ENCODE measurements around the genes UBTD1 and ABCC2.

- RRBS = no CpG with 5 or more reads among the region's 6 CpGs
These were observed 10.7 kb downstream of the ZDHHC16 start for GRCh38 chr10:97456527-97457205.

GRCh38 chr10:97457971-97458907 is 12.3 kb downstream of the ZDHHC16 start:
- RRBS = no CpG with 5 or more reads among the region's 10 CpGs

DNA sequence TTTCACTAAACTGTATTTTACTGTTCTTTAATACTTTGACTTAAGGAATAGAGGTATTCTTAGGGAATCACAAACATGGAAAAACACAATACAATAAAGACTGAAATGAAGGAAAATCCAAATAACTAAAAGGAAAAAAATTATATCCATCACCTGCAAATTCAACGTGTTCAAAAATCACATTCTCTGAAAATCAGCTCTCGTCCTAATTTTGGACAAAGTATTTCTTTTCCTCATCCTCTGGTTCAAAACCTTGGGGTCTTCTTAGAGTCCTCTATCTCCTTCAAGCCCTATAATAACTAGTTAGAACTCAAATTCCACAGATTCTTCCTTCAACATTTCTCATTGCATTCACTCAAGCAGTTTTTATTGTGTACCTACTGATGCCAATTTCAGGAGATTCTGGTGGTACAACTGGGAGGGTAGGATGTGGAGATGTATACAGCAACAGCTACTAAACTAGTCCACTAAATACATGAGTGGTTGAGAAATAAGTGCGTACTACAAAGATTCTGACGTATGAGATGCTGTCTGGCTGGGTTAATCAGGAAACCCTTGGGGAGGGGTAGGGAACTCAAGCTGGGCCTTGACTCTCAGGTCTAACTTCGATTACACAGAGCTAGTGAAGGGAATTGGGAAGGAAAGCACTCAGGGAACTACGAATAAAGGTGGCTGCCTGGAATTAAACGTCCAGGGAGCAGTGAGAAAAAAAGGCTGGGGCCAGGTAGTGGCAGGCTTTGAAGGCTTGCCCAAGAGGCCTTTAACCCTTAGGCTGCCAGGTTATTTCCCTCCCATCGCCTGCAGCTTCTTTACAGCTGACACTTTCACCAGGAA is 3.5 kb downstream of the MMS19 start:
- RRBS = no CpG with 5 or more reads among the region's 8 CpGs

GRCh38 chr10:97497406-97498036 is 701 bp downstream of the MMS19 start:
- RRBS = no CpG with 5 or more reads among the region's 24 CpGs

DNA sequence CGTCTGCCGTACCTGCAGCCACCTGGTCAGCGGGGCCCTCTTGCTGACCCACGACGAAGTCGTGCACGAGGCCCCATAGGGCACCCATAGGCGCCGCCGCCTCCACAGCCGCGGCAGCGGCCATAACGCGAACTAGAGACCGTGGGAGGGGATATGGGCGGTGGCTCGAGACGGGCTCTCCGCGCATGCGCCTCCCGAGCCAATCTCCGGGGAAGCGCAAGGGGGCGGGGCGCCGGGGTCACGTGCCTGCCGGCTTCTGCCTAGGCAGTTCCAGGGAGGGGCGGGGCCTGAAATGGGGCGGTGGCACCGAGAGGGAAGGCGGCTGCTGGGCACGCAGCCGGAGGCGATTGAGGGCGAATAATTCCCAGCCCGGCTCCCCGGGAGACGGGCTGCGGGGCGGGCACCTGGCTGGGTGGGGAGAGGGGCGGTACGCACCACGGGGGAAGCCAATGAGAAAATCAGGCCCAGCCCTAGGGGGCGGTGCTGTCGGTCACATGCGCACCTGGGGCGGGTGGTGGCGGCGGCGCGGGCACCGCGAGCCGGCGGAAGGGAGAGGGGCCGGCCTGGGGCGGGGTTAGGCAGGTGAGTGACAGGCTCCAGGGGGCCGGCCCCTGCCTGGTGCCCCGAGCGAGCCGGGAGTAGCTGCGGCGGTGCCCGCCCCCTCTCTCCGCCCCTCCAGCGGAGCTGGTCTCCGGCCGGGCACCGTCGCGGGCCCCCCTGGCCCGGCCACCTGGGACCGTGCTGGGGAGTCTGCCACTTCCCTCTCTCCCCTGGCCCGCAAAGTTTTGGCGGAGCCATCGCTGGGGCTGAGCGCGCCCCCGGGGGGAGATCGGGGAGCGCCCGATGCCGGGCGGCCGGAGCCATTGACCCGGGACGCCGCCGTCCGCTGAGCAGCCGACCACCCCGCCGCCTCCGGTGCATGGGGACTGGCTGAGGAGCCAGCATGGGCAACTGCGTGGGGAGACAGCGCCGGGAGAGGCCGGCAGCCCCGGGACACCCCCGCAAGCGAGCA is at the start of gene UBTD1:
Gene UBTD1, plus strand, starts transcription at position 664 of the 1,012 bp plus-strand sequence.
- RRBS = 2% methylated on average over 35 of the region's 104 CpGs

DNA sequence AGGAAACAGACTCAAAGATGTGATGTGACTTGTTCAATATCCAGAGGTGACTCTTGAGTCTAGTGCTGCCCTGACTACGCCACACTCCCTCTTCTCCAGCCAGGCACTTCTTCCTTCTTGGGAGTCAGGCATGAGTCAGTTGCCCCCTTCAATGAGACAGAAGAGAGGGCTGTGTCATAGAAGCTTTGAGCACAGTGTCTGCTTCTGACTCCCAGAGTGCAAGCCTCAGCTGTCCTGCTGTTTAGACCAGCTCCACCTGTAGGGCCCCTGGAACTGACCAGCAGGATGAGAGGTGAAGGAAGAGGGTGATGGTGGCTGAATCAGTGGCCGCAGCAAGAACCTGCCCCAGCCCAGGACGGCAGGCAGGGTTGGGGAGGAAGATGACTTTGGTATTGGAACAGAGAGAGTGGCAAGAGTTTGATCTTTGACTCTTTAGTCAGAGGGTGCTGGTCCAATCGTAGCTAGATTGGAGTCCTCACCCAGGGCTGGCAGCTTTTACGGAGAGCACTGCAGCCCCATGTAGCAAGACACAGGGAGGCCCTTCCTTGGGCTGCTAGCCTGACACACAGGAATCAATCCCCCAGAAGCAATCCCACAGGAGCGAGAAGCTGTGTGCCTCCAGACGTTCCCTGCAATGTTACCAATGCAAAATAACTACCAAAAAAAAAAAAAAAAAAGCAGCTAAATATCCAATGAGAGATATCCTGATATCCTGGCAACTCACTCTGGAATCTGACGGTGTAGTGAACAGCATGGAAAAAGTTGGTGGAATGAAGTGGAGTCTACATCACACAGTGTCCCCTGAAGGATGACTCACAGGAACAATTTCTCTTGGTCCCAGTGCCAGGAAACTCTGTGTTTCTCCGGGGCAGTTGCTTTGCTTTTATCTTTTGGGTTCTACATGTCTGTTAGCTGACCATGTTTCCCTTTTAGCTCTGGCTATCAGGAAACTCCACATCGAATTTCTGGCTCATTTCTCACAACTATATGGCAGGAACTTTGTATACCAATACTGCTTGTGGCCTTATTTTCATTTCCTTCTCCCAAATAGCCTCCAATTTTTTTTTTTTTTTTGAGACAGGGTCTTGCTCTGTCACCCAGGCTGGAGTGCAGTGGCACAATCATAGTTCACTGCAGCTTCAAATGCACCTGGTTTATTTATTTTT is 6.9 kb downstream of the C10orf62 start:
- RRBS = no CpG with 5 or more reads among the region's 10 CpGs

- RRBS = no CpG with 5 or more reads among the region's 4 CpGs
These were observed 20.2 kb downstream of the AVPI1 start for GRCh38 chr10:97666862-97667262.

- RRBS = no CpG with 5 or more reads among the region's 5 CpGs
These were observed 777 bp downstream of the AVPI1 start for GRCh38 chr10:97686237-97686690.

GRCh38 chr10:97724211-97725054 is 10.9 kb downstream of the MARVELD1 start:
- RRBS = no CpG with 5 or more reads among the region's 7 CpGs

DNA sequence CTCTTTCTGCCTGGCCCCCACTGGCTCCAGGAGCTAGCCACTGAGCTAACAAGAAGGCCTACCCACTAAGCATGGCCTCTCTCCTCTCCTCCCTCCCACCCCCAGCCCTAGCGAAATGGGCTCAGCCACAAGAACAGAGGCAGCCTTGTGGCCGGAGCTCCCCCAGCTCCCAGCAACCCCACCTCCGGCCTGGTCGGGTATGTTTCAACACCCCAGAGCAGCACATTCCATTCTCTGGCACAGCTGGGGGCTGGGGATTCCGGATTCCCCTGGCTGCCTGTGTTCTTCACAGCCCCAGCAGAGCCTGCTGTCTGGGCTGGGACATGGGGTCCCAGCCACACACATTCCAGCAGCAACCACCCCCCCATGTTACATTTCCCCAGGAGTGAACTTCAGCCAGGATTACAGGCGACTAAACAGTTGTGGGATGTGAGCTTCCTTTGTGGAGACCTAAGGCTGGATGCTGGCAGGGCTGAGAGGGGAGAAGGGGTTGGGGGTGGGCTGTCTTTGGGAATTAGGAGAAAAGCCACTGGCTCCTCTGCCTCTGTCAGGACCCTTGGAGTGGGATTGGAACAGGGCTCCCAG is 8.9 kb downstream of the SFRP5 start:
- RRBS = 7% methylated on average over 3 of the region's 6 CpGs

GRCh38 chr10:97772384-97772822 is 604 bp upstream of the SFRP5 start:
- RRBS = no CpG with 5 or more reads among the region's 6 CpGs

DNA sequence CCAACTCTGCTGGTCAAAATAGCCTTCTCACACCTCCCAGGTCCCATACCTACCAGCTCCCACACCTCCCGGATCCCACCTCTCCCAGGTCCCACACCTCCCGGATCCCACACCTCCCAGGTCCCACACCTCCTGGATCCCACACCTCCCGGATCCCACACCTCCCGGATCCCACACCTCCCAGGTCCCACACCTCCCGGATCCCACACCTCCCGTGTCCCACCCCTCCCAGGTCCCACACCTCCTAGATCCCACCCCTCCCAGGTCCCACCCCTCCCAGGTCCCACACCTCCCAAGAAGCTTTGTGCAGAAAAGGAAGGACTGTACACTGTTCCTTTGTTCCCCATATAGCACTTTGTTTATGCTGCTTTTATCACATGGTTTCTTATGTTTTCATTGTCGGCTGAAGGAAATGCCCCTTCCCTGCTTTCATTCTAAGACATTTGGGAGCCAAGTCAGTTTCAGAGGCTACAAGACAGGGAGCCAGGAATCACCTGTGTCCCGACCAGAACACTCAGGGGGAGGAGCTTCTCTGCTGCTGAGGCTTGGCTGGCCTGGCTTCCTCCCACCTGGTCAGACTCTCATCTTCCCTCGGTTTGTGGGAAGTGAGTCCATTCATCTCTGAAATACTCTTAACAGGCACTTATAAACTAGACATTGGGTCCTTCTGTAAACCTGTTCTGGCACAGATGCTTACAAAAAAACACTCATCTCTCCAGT is 19.8 kb upstream of the GOLGA7B start:
- RRBS = 95% methylated on average over 2 of the region's 9 CpGs

DNA sequence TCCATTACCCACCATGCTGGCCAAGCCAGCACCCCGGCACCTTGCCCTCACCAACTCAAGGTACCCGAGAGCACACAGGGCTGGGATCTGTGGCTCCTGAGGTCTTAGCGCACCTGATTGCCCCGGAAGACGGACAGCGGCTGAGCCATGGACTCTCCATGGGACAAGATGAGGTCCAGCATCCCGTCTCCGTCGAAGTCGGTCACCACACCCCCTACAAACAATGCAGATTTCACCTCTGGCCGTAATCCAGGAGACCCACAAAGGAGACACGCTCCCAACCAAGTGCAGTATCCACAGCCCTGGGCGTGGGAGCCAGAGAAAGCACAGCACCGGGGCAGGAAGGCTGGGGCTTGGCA is 46.1 kb downstream of the GOLGA7B start:
- RRBS = 89% methylated on average over 4 of the region's 14 CpGs

- RRBS = no CpG with 5 or more reads among the region's 2 CpGs
These were observed 809 bp upstream of the LOXL4 start for GRCh38 chr10:98268867-98269138.

- RRBS = 3% methylated on average over 5 of the region's 16 CpGs
These were observed 20.8 kb upstream of the HPS1 start for GRCh38 chr10:98467498-98467888.

- RRBS = 1% methylated on average over 15 of the region's 61 CpGs
These were observed 471 bp upstream of the SLC25A28 start for GRCh38 chr10:99620640-99621179.

DNA sequence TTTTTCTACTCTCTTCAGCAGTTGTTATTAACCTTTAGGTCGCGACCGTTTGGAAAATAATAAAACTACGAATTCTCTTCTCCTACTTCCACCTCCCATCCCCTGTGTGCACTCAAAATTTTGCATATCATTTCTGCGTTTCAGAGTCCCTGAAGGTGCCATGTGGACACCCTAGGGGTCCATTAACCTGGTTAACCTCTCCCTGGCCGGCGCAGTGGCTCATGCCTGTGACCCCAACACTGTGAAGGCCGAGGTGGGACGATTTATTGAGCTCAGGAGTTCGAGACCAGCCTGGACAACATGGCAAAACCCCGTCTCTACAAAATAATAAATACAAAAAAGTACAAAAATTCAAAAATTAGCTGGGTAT is 1.6 kb upstream of the SLC25A28 start:
- RRBS = no CpG with 5 or more reads among the region's 11 CpGs

GRCh38 chr10:99782385-99782856 is at the start of gene ABCC2:
Gene ABCC2 (plus strand): TSS chr10:99782640.
- RRBS = no CpG with 5 or more reads among the region's 5 CpGs

- RRBS = no CpG with 5 or more reads among the region's 16 CpGs
These were observed 67.8 kb downstream of the ABCC2 start for GRCh38 chr10:99849872-99850981.

GRCh38 chr10:99921803-99922623 is 87.7 kb downstream of the DNMBP start:
- RRBS = no CpG with 5 or more reads among the region's 5 CpGs